Measurements from ENCODE around the genes OCLN, GTF2H2, MCCC2 and MAP1B.

DNA sequence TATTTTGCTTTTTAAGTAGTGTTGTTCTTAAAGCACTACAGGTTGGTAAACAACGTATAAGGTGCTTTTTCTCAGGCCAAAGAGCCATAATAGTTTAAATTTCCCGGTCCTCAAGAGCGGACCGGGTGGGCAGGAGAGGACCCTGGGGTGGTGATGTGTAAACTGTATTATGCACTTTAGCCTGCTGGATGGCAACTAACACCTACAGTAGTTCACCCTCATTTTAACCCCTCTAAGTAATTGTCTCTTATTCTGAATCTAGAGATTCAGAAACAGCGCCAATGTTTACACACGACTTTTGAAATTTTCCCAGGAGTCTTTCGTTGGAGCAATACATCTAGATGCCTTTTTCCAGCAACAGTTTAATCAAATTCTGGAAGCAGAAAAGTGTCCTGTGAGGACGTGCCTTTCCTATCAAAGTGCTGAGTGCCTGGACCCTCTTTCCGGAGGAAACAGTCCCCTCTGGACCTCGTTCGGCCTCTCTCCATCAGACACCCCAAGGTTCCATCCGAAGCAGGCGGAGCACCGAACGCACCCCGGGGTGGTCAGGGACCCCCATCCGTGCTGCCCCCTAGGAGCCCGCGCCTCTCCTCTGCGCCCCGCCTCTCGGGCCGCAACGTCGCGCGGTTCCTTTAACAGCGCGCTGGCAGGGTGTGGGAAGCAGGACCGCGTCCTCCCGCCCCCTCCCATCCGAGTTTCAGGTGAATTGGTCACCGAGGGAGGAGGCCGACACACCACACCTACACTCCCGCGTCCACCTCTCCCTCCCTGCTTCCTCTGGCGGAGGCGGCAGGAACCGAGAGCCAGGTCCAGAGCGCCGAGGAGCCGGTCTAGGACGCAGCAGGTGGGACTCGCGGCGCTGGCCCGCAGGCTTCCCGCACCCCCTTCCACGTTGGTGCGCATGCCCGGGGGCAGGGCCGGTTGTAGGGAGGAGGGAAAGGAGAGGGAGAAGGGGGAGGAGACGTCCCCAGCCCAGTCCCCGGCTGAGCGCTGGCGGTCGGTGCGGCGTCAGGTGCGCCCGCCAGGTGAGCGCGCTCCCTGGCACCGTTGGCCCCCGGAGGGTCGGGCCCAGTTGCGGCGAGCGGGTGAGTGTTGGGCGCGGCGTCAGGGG is at the start of gene OCLN:
Gene OCLN (plus strand): TSS at position 975 of the 1,111 bp plus-strand sequence.
- PRO-cap, result bidirectional peak, plus-strand start at position 765 of the sequence, minus-strand start at position 618 of the sequence; bidirectional peak, plus-strand start at position 975 of the sequence, minus-strand start at position 894 of the sequence
- RAMPAGE, long total RNA, 4 experiments, result start-site peak on the plus strand in 3 of 4 experiments, centred at positions 755 to 980 of the sequence, 26 to 220 reads per replicate

DNA sequence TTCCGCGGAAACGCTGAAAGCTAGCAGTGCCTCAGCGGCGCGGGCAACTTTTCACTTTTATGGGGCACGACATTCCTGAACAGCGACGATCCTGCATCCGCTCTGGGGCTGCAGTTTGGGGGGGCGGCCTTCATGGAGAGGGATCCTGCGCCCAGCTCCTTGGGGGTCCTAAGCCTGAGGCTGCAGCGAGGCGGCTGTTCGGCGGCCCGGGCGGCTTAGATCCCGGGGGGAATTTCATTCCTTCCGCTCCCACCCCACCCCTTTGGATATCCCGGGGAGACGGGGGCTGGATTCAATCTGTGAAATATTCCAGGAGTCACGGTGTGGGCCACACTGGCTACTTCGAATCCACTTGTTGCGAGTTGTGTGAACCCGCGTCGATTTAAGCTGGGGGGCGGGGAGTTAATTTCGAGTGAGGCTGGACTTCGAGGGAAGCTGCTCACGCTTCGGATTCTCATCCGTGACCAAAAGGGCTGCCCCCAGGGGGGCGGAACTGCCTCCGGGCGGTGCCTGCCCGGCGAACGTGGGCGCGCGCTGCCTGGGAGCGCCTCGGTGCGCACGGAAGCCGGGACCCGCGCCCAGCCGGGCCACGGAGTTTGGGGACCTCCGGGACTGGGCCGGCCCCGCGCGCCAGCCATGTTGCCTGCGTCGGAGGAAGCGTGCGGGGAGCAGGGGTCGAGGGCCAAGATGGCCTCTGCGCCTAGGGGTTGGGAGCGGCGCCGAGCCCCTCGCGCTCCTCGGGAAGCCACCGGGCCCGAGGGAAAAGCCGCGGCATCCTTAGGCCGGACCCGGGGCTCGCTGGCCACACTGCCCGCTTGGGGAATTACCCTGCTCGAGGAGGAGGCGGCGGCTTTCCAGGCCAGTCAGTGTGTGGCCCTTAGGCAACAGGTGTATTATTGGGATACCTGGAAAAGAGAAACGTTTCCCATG is 823 bp downstream of the OCLN start:
- PRO-cap, result no peak
- RAMPAGE, long total RNA, 4 experiments, result no peak in any of the 4 experiments

GRCh38 chr5:69513893-69514272 is 21.3 kb downstream of the OCLN start:
- PRO-cap, result no peak
- RAMPAGE, long total RNA, 4 experiments, result start-site peak on the plus strand in 1 of 4 experiments, at chr5:69513952-69514103 at its widest, 18 to 41 reads per replicate

GRCh38 chr5:69528474-69529060 is 31.4 kb upstream of the GTF2H2C start:
- PRO-cap, result no peak
- RAMPAGE, long total RNA, 4 experiments, result no peak in any of the 4 experiments

- PRO-cap, result unidirectional peak, plus-strand start at chr5:70401133; bidirectional peak, plus-strand start at chr5:70401501, minus-strand start at chr5:70401361; unidirectional peak, minus-strand start at chr5:70401548
- RAMPAGE, long total RNA, 4 experiments, result start-site peak on the plus strand in 1 of 4 experiments, at chr5:70401122-70401156 at its widest, 5 reads per replicate
Observed at GRCh38 chr5:70400910-70401846, 351.7 kb downstream of the SMN2 start.

DNA sequence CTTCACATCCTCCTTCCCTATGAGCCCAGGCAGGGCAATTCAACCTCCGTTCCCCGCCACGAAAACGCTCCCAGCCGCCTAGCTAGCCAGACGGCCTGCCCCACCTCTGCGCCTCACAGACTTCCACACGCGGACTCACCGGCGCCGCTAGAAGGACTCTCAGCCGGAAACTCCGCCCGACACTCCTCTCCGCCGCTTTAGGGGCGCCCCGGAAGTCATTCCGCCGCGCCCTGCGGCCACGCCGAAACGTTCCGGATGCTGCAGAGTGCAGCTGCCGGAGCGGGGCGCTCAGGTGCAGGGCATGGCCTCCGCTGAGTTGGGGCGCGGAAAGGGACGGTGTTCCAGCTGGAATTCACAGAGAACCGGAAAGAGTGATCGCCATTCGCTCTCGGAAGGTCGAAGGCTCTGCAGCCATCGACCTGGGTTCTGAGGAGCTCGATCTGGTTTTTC is at the start of gene GTF2H2:
Gene GTF2H2 (minus strand): TSS at position 161 of the 450 bp plus-strand sequence.
- PRO-cap, result no peak
- RAMPAGE, long total RNA, 4 experiments, result start-site peak on the minus strand in 1 of 4 experiments, centred at position 174 of the sequence, 16 reads per replicate

GRCh38 chr5:71445635-71446076 is 9.8 kb upstream of the BDP1 start:
- PRO-cap, result no peak
- RAMPAGE, long total RNA, 4 experiments, result no peak in any of the 4 experiments

GRCh38 chr5:71446577-71446896 is 8.9 kb upstream of the BDP1 start:
- PRO-cap, result no peak
- RAMPAGE, long total RNA, 4 experiments, result start-site peak on the minus strand in 1 of 4 experiments, at chr5:71446736-71446785 at its widest, 7 reads per replicate

- PRO-cap, result no peak
- RAMPAGE, long total RNA, 4 experiments, result no peak in any of the 4 experiments
Observed at GRCh38 chr5:71470181-71470635, 14.8 kb downstream of the BDP1 start.

DNA sequence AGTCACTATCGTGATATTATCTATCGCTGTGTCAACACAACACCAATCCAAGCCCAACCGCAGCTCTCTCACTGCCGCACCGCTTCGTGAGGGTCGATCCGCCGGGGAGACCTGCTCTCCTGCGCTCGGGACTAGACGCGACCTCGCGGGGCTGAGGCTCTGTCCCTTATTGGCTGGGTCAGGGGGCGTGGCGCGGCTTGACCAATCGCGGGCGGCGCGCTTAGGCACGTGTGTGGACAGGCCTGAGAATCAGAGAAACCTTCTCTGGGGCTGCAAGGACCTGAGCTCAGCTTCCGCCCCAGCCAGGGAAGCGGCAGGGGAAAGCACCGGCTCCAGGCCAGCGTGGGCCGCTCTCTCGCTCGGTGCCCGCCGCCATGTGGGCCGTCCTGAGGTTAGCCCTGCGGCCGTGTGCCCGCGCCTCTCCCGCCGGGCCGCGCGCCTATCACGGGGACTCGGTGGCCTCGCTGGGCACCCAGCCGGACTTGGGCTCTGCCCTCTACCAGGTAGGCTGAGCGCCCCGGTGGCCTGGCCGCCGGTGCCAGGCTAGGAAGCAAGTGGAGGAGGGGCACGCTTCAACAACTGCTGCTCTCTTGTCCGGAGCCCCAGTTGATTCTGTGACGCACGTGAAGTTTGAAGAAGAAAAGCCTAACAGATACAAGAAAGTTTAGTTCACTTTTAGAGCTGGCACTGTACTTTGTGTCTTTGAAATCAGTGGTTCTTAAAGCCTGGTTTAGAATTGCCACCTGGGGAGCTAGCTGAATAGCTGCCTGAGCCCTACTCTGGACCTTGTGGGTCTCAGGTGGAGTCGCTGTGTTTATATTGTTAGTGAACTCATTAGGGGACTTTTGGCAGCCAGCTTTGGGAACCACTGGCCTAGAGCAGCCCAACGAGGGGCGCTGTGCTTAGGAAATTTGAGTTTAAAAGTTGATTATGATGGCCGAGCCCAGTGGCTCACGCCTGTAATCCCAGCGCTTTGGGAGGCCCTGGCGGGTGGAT is at the start of gene MCCC2:
Gene MCCC2 (plus strand): TSS at position 289 of the 996 bp plus-strand sequence.
- PRO-cap, result bidirectional peak, plus-strand start at position 305 of the sequence, minus-strand start at position 153 of the sequence
- RAMPAGE, long total RNA, 4 experiments, result start-site peak on the plus strand in 4 of 4 experiments, centred at positions 290 to 327 of the sequence, 244 to 1,127 reads per replicate

DNA sequence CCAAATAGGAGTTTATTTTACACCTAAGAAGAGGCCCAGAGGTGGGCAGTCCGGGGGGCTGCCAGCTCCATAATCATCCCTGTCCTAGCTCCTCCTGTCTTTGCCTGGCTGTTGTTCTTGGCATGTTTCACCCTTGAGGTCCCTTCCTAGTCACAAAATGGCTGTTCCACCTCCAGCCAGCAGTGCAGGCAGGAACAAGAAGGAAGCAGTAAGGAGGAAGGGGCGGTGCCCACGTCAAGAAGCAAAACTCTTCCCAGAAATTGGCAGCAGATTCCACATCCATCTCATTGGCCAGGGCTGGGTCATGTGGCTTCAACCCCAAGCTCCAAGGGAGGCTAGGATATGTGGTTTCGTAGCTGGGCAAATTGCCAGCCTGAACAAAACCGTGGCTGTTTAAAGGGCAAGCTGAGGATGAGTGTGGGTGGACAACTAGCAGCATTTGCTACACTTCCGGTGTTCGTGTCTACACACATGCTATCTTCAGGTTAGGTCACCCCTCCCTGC is 92.3 kb upstream of the MAP1B start:
- PRO-cap, result no peak
- RAMPAGE, long total RNA, 4 experiments, result no peak in any of the 4 experiments

- PRO-cap, result bidirectional peak, plus-strand start at chr5:72107480, minus-strand start at chr5:72107374
- RAMPAGE, long total RNA, 4 experiments, result start-site peak on the plus strand in 3 of 4 experiments, at chr5:72107331-72107501 at its widest, 251 to 2,515 reads per replicate
Observed at GRCh38 chr5:72106729-72107895, at the start of gene MAP1B. MAP1B (plus strand) TSS chr5:72107475.

DNA sequence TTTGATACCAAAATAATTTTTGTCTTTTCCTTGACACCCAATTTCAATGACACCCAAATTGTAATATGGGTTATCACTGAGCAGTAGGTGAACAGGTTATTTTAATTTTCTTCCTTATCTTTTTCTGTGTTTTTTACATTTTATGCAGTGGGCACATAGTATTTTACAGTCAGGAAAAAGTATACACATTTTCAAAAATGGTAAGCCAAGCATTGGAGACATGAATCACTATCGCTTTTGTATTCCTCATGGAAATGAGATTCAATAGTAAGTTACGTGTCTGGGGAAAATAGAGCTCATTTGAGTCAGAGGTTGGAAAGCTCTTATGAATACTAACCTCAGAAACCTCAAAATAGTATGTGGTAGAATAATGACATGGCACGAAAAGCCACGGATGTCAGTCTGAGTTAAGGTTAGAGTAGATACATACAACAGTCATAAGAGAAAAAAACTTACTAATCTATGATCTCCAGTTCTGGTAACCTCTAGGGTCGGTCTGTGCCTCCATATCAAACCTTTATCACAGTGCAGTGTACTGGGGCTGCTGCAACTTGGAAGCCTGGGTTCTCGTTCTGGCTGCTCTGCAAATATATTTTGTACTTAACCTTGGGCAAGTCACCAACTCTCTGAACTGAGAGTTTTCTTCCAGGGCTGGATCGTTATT is 31.6 kb downstream of the MAP1B start:
- PRO-cap, result no peak
- RAMPAGE, long total RNA, 4 experiments, result no peak in any of the 4 experiments

GRCh38 chr5:72166370-72167214 is 59.3 kb downstream of the MAP1B start:
- PRO-cap, result unidirectional peak, minus-strand start at chr5:72166669
- RAMPAGE, long total RNA, 4 experiments, result no peak in any of the 4 experiments

GRCh38 chr5:72195657-72196431 is 88.6 kb downstream of the MAP1B start:
- PRO-cap, result no peak
- RAMPAGE, long total RNA, 4 experiments, result no peak in any of the 4 experiments

DNA sequence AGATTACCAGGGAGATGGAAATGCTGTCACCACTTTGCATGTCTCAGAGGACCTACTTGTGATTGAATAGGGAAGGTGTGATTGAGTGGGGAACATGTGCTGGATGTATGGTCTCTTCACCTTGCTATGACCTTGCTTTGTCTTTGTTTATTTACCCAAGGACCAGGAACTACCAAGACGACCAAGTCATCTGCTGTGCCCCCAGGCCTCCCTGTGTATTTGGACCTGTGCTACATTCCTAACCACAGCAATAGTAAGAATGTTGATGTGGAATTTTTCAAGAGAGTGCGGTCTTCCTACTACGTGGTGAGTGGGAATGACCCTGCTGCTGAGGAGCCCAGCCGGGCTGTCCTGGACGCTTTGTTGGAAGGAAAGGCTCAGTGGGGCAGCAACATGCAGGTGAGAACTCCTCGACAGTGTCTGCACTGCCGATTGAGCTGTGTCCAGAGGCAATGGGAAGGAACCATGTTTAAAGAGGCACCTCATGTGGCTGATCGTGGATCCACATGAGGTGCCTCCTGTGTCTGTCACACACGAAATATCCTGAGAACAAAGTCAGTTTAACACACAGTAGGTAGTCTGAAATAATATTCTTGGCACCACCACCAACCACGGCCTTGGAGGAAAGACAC is 96.2 kb downstream of the MAP1B start:
- PRO-cap, result no peak
- RAMPAGE, long total RNA, 4 experiments, result no peak in any of the 4 experiments

- PRO-cap, result no peak
- RAMPAGE, long total RNA, 4 experiments, result no peak in any of the 4 experiments
Observed at GRCh38 chr5:72244658-72245140, 75.3 kb downstream of the MRPS27 start.

DNA sequence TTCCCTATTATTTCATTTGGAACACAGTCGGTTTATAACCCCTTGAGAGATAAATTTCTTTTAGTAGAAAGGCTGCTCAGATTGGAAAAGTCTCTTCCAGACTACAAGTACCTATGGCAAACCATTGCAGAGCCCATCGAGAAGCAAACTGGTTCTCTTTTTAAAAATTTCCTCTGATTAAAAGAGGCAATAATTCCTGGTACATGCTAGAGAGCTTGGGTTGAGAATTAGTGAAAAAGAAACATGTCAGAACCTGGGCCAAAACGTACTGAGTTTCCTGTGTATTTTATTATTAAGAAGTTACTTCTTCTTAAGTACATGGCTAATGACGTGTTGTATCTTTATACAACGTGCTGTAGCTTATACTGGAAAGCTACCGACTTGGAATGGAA is 43.3 kb downstream of the ZNF366 start:
- PRO-cap, result unidirectional peak, minus-strand start at position 270 of the sequence
- RAMPAGE, long total RNA, 4 experiments, result no peak in any of the 4 experiments

GRCh38 chr5:72827662-72828385 is 11.4 kb downstream of the TNPO1 start:
- PRO-cap, result no peak
- RAMPAGE, long total RNA, 4 experiments, result no peak in any of the 4 experiments

DNA sequence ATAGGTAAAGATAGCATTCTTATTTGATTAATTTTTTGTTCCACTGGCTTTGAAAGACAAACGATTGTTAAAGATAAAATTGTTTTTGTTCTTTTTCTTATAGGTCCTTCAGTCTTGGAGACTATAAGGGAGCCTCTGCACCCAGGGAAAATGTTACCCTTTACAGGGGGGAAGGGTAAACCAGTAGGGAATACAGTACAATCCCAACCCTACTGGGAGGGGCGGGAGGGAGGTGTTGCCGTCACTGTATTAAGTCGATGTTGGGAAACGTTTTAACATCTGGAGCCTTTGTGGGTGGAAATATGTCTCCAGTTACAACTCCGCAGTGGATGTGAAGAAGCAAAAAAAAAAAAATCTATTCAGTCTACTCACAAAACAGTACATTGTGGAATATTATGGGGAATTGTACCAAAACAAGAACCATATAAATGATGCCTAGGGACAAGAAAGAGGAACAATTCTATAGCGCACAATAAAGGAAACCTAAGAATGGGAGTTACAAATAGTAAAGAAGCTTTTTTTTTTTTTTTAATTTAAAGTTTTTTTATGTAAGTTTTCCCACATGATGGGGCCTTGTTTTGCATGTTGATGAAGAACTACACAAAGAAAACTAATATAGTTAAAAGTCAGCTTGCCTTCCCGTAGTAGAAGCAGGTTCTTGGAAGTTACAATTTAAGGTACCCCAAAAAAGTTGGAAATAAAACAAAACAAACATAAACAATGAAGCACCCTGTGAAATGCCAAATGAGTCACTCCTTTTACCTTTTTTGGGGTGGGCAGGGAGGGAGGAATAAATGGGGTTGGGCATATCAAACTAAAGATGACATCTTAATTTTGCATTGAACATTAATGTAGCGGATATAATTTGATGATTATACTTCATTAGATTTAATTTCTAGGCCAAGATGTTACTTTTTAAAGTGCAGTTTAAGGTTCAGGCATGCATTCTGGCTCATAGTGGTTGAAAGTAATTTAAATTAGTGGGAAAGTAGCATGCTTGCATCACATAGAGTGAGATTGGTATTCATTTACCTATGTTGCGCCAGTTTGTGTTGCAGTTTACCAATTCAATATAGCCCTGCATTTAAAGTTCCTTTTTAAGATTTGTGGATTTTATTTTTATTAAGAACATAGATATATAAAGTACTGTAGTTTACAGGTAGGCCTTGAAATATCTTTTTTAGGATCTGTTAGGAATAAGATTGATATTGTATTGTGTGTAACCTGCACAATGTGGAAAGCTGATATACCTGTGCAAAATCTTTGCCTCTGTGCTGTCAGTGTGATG is 46.8 kb upstream of the FCHO2 start:
- PRO-cap, result no peak
- RAMPAGE, long total RNA, 4 experiments, result no peak in any of the 4 experiments

Measured in esophagus squamous epithelium (tissue), 4 donors.